ENCODE results near the genes C4orf19 and PGM2.

DNA sequence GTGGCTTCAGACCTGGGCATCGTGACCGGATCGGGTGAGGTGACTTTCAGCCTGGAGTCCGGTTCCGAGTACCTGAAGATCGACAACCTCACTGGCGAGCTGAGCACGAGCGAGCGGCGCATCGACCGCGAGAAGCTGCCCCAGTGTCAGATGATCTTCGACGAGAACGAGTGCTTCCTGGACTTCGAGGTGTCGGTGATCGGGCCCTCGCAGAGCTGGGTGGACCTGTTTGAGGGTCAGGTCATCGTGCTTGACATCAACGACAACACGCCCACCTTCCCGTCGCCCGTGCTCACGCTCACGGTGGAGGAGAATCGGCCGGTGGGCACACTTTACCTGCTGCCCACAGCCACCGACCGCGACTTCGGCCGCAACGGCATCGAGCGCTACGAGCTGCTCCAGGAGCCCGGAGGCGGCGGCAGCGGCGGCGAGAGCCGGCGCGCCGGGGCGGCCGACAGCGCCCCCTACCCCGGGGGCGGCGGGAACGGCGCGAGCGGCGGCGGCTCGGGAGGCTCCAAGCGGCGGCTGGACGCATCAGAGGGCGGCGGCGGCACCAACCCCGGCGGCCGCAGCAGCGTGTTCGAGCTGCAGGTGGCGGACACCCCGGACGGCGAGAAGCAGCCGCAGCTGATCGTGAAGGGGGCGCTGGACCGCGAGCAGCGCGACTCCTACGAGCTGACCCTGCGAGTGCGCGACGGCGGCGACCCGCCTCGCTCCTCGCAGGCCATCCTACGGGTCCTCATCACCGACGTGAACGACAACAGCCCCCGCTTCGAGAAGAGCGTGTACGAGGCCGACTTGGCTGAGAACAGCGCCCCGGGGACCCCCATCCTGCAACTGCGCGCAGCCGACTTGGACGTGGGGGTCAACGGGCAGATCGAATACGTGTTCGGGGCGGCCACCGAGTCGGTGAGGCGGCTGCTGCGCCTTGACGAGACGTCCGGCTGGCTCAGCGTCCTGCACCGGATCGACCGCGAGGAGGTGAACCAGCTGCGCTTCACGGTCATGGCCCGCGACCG is 1.7 kb downstream of the PCDH7 start:
- PRO-cap: no peak

DNA sequence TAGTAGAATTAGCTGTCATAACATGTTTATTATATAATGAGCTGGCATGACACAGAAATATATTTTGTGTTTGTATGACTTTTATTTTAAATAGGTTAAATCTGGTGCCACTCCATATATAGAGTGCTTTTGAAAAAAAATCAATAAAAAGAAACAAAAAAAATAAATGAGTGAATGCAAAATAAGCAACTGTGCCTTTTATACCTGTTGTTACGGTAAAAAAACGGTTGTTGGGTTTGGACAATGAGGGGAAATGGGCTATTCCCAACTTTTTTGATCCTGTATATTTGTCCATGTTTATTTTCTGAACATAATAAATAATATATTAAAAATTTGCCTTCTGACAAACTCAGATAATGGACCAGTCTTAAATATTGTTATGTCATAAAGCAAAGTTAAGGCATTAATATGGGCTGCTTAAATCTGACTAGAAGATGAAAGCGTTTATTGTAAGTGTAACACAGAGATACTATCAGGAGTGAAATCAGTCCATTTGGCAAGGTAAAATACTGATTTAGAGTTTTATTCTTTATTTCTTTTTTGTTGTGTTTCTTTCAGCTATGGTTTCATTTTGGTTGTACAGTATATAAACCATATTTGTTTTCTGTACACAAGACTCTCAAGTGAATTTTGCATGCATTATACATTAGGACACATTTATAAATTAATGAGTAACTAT is 425.3 kb downstream of the PCDH7 start:
- PRO-cap: no peak

DNA sequence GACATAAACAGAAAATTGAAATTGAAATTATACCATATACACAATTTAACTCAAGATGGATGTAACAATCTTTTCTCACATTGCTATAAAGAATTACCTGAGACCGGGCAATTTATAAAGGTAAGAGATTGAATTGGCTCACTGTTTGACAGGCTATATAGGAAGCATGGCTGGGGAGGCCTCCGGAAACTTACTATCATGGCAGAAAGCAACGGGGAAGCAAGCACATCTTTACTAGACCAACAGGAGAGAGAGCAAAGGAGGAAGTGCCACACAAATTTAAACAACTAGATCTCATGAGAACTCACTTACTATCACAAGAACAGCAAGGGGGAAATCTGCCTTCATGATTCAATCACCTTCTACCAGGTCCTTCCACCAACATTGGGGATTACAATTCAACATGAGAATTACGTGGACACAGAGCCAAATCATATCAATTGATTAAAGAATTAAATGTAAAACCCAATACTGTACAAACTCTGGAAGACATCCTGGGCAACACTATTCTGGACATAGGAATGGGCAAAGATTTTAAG is 497.9 kb downstream of the ARAP2 start:
- PRO-cap: no peak

DNA sequence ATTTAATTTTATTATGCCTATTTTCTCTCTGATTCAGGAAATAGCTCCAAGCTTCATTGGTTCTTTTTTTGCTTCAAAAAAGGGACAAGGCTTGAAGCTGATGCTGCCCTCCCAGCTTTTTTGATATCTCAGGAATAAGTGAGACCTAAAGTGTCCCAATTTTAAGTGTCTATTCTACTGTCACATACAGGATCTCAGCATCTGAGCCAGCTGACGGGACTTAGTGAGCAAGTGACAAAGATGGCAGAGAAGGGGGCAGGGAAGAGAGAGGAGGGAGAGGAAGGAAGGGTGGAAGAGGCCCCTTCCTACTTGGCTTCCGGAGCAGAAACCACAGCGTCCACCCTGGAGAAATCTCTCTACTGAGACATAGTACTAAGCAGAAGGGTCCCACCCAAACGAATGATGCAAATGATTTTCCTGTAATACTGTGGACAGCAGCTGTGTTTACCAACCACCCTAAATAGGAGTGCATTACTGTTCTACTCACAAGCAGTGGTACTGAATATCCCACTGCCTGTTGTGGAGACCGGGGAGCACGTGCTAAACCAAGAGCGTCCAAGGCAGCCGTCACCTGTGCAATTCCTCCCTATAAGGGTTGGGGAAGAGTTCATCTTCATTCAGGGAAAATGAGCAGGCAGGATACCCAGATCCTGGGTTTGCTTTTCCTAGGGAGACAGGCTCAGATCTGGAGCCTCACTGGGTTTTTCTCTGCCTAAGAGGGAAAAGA is 29.3 kb downstream of the DTHD1 start:
- PRO-cap: no peak

GRCh38 chr4:36322723-36323474 is 41.5 kb downstream of the DTHD1 start:
- PRO-cap: no peak

DNA sequence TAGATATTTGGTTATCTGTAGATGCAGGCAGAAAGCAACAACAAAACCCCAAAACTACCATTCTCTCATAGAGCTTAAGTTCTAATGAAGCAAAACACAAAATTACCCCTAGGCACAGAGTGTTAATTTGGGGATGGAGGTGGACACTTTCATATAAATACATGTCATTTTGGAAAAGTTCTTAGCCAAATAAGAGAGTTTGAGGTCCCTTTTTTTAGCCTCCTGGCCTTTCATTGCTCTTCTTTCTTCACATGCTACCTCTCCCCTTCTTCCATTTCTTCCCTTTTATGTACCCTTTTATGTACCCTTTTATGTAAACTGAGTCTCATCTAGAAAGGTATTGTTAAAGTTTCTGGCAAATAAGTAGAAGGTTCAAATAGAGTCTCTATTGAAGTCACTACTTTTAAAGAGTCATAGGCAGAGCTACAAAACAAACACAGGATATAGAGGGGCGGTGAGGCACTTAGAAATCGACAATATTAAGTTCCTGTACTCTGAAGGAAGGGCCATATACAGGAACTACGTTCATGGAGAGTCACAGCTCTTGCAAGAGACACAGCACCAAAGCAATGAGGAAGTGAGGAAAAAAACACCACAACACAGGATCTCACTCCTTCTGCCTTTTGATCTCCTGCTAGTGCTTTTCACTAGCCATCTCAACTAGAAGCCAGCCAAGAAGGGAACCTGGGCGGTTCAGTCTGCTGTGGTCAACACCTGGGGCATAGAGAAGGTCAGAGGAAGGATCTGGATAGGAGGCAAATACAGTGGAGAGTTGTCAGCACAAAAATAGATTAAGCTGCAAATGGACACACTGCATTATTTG is 104.3 kb downstream of the DTHD1 start:
- PRO-cap: unidirectional peak, minus-strand start at position 625 of the sequence

GRCh38 chr4:37453725-37454193 is at the start of gene C4orf19:
C4orf19 (plus strand) TSS chr4:37453925.
- PRO-cap: bidirectional peak, plus-strand start at chr4:37453985, minus-strand start at chr4:37453832

DNA sequence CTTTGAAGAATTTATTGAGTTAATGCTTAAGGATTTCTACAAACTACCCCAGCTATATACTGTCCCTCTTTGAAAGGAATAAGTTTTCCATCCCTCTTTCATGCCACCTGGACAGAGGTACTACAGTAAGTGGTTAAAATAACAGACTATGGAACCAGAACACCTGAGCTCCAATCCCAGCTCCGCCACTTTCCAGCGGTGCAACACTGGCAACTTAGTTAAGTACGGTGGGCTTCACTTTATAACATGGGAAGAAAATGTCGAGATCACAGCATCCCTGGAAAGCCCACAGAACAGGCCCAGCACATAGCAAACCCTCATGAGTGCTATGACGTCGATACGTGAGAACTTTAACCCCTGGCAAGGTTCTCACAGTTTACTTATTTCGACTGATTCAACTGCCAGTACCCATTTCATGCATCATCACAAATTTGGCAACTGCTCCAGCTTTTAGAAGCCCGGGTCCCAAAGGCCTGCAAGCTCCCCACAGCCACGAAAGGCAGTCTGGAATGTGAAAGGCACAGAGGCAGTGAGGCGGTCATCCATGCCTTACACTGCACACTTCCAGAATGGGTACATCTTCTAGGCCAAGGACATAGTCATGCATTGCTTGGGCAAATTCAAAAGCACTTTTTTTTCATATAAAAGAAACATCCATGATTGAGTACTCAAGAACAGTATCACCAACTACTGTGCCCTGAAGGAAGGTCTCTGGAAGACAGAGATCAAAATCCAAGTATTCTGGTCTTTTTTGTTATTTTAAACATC is 41.2 kb downstream of the RELL1 start:
- PRO-cap: no peak

GRCh38 chr4:37679089-37679738 is 7.0 kb downstream of the RELL1 start:
- PRO-cap: no peak

DNA sequence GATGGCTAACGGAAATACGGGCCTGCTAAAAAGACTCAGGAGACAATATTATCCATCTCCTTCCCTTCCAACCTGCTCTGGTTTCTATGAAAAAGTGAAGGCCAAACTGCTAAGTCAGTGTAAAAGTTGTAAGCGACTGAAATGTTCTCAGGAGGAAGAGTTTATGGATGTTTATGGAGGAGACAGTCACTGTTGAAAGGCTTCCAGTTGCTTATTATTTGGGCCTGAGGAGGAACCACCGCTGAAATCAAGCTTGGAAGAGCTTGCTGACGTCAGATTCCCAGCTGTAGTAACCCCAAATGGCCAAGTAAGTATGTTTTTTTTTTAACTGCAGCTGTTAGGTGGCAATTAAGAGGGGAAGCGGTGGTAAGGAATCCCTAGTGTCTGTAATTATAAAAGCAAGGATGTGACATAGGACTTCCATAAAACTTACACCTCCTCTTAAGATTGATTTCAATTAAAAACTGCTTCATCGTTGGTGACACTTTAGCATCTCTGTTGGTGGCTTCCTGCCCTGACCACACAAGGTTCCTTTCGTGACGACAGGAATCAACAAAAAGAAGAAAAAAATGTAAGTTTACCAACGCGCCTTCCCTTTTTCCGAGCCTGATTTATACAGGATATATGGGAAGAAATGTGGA is 1.0 kb downstream of the RELL1 start:
- PRO-cap: no peak

DNA sequence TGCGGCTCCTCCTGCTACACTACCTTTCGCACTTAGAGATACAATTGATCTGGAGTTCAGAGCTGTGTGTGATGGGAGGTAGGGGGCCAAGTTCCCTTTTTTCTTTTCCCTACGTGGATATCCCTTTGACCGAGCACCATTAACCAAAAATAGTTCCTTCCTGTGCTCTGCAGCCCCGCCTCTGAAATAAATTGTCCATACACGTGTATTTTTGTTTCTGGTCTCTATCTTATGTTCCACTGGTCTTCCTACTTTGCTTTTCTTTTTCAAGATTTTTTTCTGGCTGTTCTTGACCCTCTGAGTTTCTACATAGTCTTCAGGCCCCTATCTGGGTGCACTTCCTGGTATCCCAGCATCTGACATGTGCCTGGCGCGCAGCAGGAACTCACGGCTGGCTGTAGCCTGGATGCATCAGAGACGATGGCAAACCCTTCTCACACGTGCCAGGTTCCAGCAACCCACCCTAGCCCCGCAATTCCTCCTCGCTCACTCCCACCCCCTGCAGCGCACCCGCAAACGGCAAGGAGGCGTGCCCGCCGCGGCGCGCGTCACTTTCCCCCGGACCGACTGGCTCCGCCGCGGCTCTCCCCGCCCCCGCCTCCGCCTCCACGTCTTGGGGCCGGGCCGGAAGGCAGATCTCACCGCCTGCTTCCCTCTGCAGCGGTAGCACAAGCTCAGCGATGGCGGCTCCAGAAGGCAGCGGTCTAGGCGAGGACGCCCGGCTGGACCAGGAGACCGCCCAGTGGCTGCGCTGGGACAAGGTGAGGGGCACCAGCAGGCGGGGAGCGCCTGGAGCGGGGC is at the start of gene PGM2:
TSS of gene PGM2 (plus strand) at position 634 of the 801 bp plus-strand sequence.
- PRO-cap: bidirectional peak, plus-strand start at position 666 of the sequence, minus-strand start at position 500 of the sequence

DNA sequence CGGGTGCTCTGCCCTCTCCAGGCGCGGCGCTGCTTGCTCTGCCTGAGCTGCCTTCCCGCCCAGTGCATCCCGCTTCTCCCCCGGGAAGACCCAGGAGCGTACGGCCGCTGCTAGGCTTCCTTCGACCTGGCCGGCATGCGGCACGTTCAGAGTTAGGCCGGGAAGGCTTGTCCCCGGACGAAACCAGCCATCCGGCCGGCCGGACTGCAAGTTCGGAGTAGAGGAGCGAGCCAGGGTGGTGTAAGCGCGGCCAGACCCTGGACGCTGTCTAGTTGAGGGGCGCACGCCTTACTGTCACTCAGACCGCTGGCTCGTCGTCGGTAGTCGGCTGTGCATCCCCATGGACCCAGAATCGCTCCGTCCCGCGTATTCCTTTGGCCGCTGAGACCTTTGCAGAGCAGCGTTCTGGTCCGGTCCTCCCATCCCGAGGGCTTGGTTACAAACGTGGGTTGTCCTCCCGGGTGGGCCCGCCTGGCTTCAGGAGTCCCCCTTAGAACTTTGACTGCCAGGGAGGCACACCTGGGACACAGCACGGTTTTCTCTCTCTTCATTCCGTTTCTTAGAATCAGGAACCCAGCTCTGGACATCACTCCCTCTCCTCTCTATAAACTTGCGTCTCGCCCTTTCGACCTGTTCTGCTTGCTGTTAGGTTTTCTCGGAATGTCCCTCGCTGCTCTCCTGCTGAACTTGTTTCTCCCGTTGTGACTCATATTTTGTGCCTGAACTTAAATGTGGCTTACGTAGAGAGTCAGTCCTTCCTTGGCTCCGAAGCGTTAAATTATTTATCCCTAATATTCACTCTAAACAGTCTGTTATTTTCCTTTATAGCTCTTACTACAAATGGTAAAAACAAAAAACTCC is 598 bp downstream of the PGM2 start:
- PRO-cap: unidirectional peak, minus-strand start at position 637 of the sequence; unidirectional peak, minus-strand start at position 662 of the sequence

- PRO-cap: no peak
Measured at GRCh38 chr4:37892973-37893426, 2.1 kb downstream of the TBC1D1 start.

DNA sequence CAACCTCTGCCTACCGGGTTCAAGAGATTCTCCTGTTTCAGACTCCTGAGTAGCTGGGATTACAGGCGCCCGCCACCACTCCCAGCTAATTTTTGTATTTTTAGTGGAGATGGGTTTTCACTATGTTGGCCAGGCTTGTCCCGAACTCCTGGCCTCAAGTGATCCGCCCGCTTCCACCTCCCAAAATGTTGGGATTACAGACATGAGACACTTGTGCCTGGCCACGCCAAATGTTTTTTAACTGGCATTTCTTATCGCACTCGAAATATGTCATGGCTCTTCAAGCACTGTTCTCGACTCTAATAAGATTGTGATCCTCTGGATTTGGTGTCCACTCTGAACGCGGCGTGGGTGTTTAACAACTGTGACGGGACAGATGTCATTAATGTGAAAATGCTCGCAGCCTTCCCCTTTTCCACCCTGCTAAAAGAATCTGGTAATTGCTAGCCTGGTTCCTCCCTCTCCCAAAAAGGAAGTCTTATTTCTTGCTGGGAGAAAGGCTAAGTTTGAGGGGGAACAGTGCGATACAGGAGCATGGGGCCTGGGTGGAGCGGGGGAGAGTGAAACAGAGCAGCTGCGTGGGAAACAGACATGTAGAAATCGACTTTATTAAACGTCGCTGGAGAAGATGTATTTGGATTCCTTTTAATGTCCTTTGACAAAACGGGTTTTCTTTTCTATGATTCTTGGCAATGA is 17.5 kb downstream of the TBC1D1 start:
- PRO-cap: no peak

GRCh38 chr4:37976388-37976889 is 16.2 kb downstream of the PTTG2 start:
- PRO-cap: bidirectional peak, plus-strand start at chr4:37976663, minus-strand start at chr4:37976594

DNA sequence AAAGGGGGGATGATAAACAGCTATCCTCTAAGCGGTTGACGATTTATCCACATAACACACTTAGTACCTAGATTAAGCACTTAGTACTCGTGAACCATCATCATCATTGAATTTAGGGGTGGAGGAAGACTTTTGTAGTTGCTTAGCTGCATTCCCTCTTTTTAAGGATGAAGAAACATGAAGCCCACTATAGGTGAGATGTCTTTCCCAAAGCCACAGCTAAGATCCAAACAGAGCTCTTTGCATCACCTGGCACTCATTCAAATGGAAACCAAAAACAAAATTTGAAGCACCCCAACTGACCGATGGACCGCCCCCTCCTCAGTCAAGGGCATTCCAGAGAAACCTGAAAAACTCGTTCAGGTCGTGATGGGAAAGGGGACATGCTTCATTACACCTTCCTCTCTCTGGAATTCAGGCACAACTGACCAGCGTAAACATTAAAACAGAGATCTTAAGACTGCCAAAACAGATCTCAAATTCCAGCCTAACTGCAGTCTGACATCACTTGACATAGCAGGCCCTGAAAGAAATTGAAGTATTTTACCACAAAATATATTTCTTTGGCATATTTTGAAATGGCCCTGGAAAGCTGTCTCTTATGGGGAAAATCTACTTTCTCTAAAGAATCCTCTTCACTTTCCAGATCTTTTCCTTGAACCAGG is 28.4 kb downstream of the PTTG2 start:
- PRO-cap: no peak

- PRO-cap: no peak
Measured at GRCh38 chr4:38014623-38015116, 54.5 kb downstream of the PTTG2 start.

GRCh38 chr4:38132886-38133580 is 172.8 kb downstream of the PTTG2 start:
- PRO-cap: no peak

GRCh38 chr4:38136891-38137638 is 176.9 kb downstream of the PTTG2 start:
- PRO-cap: no peak

DNA sequence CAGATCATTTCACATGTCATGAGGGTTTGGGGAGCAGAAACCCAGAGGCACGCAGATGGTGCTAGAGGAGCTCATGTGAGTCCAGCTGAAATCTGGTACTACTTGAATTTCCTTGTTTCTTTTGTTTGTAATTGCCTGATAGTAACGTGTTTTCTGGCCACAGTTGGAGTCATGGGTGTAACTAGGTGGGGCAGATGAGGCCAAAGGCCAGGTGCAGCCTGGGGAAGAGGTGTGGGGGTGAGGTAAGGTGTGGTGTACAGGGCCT is 271.4 kb downstream of the PTTG2 start:
- PRO-cap: bidirectional peak, plus-strand start outside the sequence, minus-strand start at position 94 of the sequence